Peritoneum (tissue), 1 donor: ENCODE data around the gene BBS5.

DNA sequence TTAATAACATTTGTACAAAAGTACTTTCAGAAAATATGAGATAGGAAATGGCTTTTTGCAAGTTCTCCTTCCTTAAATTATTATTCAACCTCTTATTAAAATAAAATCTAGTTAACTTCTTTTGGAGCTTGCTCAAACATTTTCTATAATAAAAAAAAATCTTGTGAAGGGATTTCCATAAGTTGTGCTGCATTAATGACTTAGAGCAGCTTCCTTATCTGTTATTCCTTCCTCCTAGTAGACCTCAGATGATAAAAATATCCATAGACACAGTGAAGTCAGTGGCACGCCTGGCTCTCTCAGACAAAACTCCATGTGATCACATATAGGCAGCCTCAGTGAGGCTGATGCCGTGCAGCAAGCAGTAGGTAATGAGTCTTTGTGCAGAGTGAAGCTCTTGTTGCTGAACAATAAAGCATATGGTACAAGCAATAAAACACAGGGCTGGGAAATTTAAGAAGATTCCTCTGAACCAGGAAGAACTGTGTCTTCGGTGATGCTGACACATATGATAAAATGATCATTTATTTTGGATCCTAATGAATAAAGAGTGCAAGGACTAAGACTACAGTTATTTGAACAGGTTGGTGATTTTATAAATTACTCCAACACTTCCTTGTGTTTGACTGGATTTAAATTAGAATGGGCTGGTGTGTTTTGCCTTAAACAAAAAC, 102.6 kb downstream of the CSRNP3 start:
- PRO-cap: no peak

DNA sequence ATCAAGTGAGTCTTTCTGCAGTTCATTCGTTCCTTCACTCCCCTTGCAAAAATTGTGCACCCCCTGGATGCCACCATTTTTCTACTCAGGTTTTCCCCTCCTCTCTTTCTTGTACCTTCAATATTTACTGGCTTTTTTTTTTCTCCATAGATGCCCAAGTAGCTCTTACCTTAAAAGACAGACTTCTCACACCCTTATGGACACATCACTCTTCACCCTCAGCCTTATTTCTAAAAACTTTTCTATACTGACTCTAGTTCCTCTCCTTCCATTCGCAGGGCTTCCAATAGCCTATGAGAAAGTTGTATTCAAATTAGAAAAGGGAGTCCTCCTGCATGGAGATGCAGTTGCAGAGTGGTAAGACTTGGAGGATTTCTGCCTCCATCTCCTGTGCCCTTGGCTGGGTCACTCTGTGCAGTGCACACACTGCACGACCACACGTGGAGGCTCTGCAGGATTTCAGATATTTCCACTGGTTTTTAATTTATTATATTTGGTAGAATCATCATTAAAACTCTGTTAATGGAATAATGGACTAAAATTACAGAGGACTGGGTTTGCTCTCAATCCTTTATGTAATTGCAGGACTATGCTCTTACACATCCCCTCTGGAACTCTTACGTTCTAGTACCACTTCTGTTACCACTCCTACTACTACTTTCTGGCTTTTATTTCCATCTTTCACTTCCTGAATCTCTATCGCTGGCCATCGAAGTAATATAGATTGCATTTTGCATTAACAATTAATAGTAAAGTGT, 74.8 kb upstream of the GALNT3 start:
- PRO-cap: no peak

GRCh38 chr2:166184704-166185244, 57.0 kb upstream of the SCN1A start:
- PRO-cap: no peak

GRCh38 chr2:166384243-166384504, 8.4 kb upstream of the SCN9A start:
- PRO-cap: no peak

GRCh38 chr2:167189584-167190291, 103.1 kb upstream of the B3GALT1 start:
- PRO-cap: no peak

- PRO-cap: no peak
Measured at GRCh38 chr2:167438065-167438604, 145.3 kb downstream of the B3GALT1 start.

- PRO-cap: no peak
Measured at GRCh38 chr2:167765009-167765438, 472.2 kb downstream of the B3GALT1 start.

- PRO-cap: no peak
Measured at GRCh38 chr2:167827757-167827998, 419.7 kb downstream of the STK39 start.

- PRO-cap: no peak
Measured at GRCh38 chr2:168074990-168075722, 172.2 kb downstream of the STK39 start.

DNA sequence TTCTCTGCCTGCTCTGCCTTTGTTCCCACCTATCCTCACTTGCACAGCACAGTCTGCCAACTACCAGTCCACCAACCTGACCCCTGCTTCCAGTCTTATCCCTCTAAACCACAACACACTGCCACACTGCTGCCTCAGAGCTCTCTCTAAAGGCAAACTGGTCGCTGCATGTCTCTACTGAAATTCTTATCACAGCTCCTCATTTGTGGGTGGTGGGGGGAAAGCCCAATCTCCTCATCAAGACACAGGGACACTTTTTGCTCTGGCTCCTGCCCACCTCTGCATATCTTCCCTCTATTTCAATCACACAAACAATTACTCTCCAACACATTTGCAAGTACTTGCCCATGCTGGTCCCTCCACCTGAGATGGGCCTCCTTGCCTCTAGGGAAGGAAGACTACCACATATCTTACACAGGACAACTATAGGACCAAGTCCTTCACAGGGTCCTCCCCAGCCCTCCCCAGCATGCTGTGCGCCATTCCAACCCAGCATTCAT, 153.7 kb downstream of the STK39 start:
- PRO-cap: no peak

DNA sequence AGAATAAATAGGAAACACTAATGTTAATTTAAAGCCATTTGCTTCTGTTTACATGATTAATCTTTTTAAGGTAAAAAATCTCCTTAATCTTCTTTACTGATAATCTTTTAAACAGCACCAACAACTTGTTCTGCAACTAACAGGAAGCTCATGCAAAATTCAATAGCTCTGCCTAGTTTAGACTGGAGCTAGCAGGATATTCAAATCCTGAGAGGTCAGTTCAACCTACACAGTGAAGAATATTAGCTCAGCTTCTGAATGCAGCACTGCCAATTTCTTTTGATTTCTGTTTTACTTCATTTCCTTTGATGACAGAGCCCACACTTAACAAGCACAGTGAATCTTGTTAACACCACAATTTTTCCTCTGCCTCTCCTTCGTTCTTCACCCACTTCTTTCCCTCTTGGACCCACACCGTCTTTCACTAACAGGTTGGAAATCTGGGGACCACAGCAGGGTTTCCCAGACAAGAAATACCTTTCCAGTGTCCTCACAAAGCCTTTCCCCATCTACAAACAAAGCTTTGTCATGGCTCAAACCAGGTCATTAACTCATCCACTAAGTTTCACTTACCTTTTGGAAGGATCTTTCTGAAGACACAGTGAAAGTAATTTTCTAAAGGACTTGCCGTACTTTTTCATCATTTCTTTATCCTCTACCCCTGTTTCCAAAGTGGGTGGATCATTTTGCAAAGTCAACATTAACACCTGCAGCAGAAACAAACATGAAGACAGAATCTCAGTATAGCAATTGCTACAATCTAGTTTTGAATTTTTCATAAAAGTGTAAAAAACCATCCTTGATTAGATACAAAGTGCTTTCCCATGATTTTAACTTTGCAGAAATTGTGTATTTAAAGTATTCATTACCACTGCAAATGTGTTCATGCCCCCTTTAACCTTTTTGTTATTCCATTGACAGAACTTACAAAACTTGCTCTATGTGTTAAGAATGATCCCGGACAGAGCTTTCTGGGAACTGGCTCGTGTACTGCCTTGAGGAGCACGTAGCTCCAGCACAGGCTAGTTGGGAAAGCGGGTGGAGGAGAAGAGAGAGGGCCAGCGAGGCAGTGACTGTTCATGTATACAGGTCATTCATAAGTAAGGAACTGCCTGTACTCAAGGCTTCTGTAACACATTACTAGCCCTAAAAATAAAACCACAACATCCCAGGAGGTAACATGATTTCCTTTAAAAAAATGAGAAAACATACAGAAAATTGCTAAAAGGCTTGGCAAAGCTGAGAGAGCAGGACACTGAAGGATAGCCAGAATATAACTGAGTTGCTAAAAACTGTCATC, 109.4 kb downstream of the STK39 start:
- PRO-cap: no peak

DNA sequence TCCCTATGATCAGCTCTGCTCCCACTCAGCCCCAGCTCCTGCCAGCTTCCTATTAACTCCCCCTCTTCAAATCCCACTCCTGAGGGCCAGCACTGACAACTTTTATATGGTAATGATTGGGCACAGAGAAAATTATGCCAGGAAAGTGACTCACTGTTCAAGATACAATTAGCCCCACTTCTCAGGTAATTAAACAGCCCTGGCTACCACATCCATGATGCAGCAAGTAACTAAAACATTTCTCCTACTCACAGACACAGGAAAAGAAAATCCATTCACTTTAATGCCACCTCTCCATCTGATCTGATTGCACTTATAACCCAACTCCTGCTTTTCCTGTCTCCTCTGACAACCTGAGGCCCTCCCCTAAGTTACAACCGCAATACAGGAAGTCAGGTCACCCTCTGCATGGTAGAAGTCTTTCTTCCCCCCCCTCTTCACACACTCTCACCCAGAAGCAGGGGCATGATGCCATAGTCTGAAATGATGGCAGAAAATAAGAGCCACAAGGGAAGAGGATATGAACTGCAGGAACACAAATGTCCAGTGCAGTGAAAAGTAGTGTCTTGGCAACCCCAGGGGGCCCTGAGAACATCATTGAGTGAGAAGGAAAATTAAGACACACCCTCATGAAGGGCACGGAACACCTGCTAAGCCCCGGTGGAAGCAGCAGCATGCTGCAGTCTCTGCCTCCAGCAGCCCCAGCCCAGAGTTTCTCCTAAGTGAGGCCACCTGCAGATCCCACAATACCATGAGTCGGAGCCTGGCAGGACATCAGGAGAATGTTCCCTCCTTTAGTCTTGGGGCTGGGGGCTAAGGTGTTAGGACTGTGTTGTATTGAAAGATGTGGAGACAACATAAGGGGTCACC, 54.3 kb downstream of the STK39 start:
- PRO-cap: no peak

- PRO-cap: no peak
Measured at GRCh38 chr2:168211178-168211652, 36.2 kb downstream of the STK39 start.

- PRO-cap: no peak
Measured at GRCh38 chr2:168234252-168235071, 12.9 kb downstream of the STK39 start.

GRCh38 chr2:168245573-168245919, 1.8 kb downstream of the STK39 start:
- PRO-cap: no peak

DNA sequence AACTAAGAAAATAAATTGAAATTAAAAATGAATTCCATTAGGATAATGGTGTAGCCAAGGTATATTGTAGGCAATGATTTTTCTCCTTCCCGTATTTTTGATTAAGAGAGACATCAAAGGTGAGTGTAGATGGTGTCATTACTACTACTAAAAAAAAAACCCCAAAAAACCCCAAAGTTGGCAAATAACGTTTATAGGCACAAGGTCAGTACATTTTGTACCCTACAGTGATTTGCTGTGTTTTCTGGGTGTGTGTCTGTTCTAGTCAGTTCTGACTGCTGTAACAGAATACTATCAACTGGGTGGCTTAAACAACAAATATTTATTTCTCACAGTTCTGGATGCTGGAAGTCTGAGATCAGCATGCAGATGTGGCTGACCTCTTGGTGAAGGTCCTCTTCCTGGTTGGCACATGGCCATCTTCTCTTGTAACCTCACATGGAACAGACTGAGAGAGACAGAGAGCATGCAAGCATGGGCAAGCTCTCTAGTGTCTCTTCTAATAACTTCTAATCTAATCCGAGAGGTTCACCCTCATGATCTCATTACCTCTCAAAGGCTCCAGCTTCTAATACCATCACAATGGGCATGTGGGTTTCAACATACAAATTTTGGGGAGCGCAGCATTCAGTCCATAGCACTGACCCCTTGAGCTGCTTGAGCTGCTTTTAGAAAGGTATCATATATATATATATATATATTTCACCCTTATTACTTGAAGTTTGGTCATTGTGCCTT, 103.2 kb downstream of the CERS6 start:
- PRO-cap: no peak

GRCh38 chr2:169479097-169480210, at the start of gene BBS5:
Gene BBS5, plus strand, starts transcription at chr2:169479494.
- PRO-cap: no peak

GRCh38 chr2:169715224-169715843, 18.3 kb upstream of the KLHL23 start:
- PRO-cap: no peak

GRCh38 chr2:169806786-169807367, 8.2 kb downstream of the SSB start:
- PRO-cap: no peak

- PRO-cap: no peak
Measured at GRCh38 chr2:169828322-169828974, 1.2 kb downstream of the UBR3 start.